Iris pigment epithelial cell (primary cell): ENCODE data around the genes GAB4, IL17RA and PEX26.

DNA sequence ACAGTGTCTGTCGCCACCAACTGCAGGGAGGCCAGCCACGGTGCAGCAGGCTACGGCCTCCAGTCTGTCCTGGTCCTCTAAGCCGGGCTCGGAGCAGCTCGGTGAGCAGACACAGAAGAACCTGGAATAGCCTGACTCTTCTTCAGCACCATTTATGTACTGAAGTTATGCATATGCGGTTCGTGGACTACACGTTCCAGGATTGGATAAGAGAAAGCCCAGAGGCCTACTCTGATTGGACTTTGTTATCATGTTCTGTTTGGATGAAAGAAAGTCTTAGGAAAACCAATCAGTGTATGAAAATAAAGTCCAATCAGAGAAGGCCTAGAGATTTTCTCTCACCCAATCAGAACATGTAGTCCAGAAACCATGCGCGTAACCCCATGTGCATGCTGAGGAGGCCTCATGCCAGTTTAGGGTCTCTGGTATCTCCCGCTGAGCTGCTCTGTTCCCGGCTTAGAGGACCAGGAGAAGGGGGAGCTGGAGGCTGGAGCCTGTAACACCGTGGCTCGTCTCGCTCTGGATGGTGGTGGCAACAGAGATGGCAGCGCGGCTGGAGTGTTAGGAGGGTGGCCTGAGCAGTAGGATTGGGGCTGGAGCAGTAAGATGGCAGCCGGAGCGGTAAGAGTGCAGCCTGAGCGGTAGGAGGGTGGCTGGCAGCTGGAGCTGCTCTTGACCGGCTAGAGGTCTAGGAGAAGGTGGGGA, 4461.9 kb upstream of the OR11H1 start:
- RRBS: no CpG with 5 or more reads among the region's 22 CpGs

- RRBS: no CpG with 5 or more reads among the region's 12 CpGs
Measured at GRCh38 chr22:15775723-15775976, 85.8 kb downstream of the POTEH start.

DNA sequence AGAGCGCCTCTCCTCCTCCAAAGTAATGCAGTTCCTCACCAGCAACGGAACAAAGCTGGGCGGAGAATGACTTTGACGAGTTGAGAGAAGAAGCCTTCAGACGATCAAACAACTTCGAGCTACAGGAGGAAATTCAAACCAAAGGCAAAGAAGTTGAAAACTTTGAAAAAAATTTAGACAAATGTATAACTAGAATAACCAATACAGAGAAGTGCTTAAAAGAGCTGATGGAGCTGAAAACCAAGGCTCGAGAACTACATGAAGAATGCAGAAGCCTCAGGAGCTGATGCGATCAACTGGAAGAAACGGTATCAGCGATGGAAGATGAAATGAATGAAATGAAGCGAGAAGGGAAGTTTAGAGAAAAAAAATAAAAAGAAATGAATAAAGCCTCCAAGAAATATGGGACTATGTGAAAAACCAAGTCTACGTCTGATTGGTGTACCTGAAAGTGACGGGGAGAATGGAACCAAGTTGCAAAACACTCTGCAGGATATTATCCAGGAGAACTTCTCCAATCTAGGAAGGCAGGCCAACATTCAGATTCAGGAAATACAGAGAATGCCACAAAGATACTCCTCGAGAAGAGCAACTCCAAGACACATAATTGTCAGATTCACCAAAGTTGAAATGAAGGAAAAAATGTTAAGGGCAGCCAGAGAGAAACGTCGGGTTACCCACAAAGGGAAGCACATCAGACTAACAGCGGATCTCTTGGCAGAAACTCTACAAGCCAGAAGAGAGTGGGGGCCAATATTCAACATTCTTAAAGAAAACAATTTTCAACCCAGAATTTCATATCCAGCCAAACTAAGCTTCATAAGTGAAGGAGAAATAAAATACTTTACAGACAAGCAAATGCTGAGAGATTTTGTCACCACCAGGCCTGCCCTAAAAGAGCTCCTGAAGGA, 69.1 kb upstream of the CCT8L2 start:
- RRBS: no CpG with 5 or more reads among the region's 17 CpGs

- RRBS: 83% methylated on average over 5 of the region's 15 CpGs
Measured at GRCh38 chr22:17008146-17008382, at the start of gene GAB4. GAB4 (minus strand) TSS chr22:17008222.

GRCh38 chr22:17084247-17085385, at the start of gene IL17RA:
IL17RA (plus strand) TSS chr22:17085000.
- RRBS: 2% methylated on average over 33 of the region's 90 CpGs

DNA sequence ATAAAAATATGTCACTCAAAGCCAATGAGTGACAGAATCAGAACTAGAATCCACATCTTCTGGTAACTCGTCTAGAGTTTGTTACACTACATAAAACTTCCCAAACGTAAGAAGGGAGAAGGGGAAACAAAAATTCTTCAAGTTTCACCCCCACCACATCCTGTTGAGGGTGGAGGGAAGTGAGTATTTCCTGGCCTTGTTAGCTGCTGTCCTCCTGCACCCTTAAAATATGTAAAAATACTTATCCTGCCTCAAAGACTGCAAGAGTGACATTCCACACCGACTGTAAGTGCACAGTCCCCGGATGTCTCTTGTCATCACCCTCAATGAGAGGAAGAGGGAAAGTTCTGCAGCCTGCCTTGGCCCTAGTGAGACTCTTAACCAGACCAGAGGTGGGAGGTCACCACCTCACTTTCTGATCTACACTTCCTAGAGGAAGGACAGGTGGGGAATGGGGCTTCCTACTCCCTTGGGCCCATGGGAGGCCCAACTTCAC, 3.3 kb downstream of the TMEM121B start:
- RRBS: no CpG with 5 or more reads among the region's 4 CpGs

DNA sequence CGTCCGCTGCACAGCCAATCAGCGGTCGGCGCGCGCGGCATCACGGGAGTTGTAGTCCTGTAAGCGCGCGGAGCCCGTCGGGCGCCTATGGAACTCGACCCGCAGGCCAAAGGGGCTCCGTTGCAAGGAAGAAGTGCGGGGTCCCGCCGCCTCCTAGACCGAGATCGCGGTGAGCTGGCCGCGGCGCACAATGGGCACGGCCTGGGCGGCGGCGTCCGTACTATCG, 142 bp upstream of the HDHD5 start:
- RRBS: no CpG with 5 or more reads among the region's 33 CpGs

DNA sequence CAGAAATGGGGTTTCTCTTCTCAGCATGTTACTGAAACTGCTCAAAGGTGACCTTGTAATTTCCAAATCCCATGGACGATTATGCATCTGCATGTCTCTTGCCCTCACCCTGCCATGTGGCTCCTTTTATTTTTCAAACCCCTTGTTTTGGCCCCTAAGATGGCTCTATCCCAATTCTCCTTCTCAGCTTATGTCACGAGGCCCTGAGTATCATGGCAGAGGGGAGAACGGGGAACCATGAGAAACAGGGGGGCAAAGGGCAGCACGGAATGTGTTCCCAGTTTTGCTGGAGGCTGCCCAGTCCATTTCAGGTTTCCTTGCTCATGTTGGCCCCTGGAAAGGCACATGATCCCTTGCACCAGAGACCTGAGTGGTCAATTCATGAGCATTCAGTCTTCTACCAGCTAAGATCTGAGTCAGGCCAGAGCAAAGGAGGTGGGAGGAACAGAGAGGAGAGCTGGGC, 16.1 kb downstream of the ADA2 start:
- RRBS: no CpG with 5 or more reads among the region's 4 CpGs

GRCh38 chr22:17472234-17472568, 91.1 kb upstream of the SLC25A18 start:
- RRBS: no CpG with 5 or more reads among the region's 5 CpGs

DNA sequence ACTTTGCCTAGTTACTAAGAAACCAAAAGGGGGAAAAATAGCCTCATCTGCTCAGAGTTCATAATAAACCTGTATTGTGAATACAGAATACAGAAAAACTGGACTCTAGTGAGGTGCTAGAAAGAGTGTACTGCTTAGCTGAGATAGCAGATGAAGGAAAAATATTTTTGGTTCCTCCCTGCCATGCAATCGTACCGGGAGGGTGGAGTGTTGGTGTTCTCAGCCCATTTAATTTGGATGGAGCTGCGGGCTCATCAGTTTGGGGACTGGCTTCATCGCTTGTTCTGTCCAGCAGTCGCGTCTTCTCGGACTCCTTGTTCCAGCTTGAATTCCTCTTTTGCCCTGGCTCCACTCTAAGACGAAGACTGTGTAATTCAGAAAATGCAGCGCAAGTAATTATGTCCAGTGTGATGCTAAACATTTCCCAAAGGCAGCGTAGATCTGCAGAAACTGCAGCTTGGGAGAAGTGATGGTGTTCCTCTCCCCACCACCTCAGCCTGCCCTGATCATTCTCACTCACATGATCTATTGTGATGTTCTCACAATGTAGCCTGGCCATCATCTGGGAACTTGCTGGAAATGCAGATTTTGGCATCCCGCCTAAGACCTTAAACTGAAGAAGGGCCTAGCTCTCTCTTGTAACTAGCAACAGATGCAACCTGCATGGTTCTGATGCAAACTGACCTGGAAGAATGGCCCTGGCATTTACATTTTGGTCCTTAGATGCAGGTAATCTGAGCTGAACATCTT, 626 bp downstream of the SLC25A18 start:
- RRBS: no CpG with 5 or more reads among the region's 11 CpGs

DNA sequence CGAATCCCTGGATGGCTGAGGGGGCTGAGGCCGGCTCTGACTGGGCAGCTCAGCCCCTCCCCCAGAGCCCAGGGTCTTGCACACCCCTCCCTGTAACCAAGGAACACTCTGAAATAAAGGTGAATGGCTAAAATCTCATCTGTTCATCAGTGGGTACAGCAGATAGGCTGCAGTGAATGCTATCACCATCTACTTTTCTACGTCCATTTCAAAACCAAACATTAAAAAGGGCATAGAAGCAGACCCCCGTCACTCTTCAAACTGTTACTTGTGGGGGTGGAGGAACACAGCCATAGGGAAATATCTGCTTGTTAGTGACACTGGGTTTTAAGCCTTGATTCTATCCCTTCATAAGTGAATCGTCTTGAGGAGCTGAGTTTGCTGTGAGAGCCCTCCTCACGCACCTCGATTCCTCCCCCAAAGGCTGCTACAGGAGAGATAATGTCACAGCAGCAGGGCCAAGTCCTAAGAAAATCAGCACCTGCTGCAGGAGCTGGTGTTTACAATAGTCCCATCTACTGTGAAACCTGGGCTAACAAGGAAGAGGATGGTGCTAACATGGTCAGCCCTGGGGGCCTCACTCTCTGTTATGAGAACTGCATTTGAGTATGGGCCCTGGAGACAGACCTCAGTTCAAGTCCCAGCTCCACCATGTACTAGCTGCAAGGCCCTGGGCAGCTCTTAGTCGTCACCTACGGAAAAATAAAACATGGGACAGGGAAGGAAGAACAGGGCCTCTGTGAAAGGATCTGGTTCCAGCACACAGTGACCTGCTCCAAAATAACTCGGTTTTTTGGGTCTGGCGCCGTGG, 27.7 kb downstream of the SLC25A18 start:
- RRBS: no CpG with 5 or more reads among the region's 12 CpGs

GRCh38 chr22:17632946-17633811, 4.6 kb upstream of the ATP6V1E1 start:
- RRBS: no CpG with 5 or more reads among the region's 8 CpGs

DNA sequence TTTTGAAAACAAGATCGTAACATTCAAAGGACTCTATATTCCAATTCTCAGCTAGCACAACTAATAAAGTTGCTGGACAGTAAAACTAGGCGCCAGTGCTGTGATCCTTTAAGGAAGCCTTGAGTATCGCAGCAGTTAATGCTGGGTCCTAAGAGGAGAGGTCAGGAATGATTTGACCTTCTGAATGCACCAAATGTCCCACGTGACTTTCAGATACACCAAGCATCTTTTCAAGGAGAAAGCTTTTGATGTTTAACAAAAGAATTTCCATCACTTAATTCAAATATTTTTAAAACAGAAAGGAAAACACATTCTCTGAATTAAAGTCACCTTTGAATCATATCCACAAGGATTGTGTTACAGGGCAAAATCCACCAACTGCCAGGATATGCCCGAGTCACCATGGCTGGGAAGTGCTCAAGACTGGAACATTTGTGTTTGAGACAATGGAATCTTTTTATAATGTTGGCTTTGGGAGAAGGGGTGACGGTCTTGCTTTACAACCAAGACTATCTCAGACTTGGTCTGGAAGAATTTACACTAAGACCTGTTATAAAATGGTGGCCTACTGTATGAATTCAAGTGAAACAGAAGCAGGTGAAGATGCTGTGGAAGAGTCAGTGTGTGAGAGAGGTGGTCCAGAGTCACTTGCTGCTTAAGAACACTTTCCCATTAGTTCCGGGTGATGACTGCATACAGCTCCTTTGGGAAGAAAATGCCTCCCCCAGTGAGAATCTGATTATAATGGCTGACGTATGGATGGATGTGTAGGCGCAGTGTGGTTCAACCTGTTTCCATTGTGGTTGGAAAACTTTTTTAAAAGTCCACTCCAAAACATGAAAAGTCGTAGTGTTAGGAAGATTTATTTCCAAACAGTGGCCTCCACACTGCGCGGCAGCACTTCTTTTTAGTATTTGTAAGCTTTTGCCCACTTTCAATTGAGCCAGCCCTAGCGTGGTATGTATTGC, 40.7 kb downstream of the BID start:
- RRBS: no CpG with 5 or more reads among the region's 13 CpGs

- RRBS: no CpG with 5 or more reads among the region's 7 CpGs
Measured at GRCh38 chr22:17763895-17764700, 10.2 kb downstream of the BID start.

DNA sequence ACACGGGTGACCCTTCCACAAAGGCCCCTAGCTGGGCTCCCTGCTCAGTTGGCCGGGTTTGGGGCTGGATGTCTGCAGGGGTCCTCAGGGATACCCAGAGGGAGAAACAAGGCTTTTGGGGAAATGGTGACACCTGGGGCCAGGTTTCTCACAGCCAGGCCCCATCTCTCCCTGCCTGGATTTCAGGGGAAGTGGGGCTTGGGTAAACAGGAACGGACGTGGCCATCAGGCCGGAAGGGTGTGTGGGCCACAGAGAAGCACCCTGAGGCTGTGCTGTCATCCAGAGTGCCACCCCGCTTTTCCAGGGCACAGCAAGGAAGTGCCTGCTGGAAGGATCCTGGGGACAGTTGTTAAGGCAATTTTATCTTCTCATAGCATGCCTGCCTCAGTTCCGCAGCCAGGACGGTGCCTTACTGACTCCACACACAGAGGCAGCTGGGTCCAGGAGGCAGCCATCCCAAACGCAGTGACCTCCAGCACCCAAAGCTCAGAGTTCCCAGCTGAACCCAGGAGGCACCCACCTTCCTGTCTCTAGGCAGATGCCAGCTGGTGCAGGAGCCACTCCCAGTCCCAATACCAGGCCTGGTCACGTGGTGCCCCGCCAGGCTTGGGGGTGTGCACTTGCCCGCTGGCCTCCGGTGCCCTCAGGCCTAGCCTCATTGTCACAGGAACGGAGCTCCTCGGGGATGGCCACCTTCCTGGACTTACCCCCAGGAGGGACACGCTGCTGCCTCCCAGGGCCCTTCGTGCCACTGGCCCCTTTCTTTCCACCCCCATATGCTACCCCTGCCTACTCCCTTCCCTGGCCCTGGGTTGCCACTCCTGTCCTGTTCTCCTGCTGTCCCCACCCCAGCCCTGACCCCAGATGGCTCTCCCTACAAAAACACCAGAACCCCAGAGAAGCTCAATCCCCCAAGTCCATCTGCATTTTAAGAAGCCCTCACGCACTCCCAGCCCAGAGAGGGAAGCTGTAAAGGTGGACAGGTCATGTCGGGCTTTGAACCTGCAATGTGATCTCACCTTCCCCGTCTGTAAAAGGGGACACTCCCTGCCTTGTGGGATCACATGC, 4.7 kb downstream of the BID start:
- RRBS: no CpG with 5 or more reads among the region's 20 CpGs

DNA sequence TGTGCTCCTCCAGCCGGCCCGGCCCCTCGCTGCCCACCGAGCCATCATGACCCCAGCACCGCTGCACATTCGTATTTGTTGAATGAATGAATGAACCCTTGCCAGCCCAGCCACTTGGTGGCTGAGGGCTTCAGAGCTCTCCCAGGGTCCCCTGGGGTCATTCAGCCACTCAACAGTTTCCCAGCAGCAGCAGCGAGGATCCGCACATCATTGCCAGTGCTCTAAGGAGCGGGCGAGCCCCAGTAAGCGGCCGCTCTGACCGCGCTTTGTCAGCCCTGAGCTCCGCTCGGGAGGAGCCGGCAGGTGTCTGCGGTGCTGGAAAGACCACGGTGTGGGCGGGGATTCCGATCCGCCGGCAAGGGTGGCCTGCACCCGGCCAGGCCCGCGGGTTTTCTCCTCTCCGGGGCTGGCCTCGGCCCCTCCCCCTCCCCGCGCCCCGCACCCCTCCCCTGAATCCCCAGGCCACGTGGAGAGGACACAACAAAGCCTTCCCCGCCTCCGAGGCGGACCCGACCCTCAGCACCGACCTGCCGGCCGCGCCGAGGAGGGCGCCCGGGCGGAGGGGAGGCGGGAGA, 561 bp downstream of the BID start:
- RRBS: 4% methylated on average over 12 of the region's 45 CpGs

GRCh38 chr22:17919481-17919969, 104.8 kb downstream of the MICAL3 start:
- RRBS: no CpG with 5 or more reads among the region's 6 CpGs

DNA sequence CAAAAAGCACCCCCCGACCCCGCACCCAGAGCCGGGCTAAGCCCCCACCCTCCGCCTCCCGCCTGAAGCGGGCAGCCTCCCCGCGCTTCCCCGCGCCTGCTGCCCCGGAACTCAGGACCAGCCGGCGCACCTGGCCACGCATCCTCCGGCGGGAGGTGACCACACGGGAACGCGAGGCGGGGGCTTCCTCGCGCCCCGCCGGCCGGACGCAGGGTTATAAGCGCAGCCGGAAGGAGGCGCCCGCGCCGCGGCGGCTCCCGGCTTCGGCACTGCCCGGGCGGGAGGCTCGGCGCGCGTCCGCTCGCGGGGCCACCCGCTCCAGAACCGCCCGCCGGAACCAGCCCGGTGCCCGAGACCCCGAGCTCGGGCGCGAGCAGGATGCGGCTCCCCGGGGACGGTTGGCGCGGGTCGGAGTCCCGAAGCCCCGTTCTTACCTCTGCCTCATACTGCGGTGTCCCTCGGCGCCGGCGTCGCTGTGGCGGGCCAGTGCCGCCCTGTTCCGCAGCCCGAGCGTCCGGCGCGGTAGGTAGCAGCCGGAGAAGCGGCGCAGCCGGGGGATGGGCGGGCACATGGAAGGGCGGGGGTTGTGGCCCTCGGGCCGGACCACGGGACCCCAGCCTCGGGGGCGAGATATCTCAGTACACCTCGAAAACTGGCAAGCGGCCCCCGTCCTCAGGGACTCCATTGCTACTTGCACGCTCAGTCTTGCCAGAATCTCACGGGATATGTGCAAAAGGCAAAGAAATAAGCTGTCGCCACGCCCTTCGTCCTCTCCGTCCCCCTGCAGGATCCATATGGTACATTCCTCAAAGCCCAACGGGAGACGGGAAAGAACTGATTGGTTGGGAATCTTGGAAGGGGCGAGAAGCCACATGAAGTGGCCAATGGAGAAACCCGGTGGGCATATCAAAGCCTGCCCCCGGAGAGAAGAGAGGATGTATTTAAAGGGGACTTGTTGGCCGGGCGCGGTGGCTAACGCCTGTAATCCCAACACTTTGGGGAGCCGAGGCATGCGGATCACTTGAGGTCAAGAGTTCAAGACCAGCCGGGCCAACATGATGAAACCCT, 23.1 kb downstream of the MICAL3 start:
- RRBS: 2% methylated on average over 60 of the region's 109 CpGs

DNA sequence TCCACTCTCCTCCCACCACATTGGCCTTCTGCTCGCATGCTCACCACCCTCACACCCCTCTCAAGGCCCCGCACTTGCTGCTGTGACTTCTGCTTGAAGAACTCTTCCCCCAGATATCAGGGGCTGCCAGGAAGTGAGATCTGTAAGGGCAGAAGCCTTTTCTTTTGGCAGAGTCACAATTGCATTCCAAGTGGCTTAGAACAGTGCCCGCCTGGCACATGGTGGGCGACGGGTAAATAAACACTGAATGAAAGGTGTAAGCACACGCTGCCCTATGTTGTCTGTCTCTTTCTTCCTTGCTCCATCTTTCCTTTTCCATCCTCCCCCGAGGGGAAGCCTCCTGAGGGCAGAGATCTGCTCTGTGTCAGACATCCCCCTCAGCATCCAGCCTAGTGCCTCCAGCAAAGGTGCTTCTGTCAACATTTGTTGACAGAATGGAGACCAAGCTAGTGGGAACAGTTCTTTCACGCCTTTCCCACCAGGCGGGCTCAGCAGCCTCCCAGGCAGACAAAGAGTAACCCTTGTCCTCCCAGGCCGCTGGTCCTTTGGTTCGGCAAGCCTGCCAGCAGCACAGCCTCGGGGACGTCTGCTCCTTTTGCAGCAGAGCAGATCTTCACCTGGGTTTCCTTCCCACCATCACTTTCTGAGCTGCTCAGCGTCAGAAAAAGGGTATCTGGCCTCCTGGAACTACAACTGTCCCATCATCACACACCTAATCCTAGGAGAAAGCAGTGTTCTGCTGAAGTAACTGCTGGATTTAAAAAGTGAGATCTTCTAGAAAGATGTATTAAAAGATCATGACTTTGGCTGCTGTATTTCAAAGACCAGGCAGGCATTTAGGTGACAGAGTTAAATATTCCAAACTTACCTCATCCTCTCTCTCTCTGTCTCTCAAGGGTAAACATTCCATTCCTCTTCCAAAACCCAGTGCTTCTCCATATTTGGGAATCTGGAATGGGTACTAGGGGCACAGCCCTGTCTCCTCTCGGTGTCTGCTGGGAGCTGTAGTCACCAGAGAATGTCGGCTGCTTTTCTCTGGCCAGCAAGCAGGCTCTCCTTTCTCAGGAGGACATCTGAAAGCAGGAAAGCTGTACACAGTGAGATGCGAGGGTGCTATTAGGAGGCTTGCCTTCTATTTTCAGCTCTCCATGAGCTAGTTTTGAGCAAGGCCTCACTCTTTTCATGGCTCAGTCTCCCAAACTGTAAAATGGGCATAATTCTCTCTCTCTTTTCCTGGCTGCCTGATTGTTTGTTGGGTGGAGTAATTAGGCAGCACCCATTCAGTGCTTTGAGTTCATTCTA, 9.7 kb upstream of the PEX26 start:
- RRBS: no CpG with 5 or more reads among the region's 17 CpGs

GRCh38 chr22:18077626-18078798, at the start of gene PEX26:
PEX26 (plus strand) TSS chr22:18077990.
- RRBS: 3% methylated on average over 41 of the region's 92 CpGs